ENCODE measurements around the gene ASB5.

- PRO-cap = unidirectional peak, plus-strand start at chr4:169619960
- RAMPAGE, long total RNA, 4 experiments = no peak in any of the 4 experiments
These were observed 750 bp upstream of the CLCN3 start for GRCh38 chr4:169619367-169620288.

- PRO-cap = no peak
- RAMPAGE, long total RNA, 4 experiments = no peak in any of the 4 experiments
These were observed 849 bp upstream of the MFAP3L start for GRCh38 chr4:170026747-170027740.

- PRO-cap = no peak
- RAMPAGE, long total RNA, 4 experiments = no peak in any of the 4 experiments
These were observed 13.6 kb upstream of the MFAP3L start for GRCh38 chr4:170039864-170040186.

- PRO-cap = no peak
- RAMPAGE, long total RNA, 4 experiments = no peak in any of the 4 experiments
These were observed 698.8 kb upstream of the AADAT start for GRCh38 chr4:170788376-170789198.

DNA sequence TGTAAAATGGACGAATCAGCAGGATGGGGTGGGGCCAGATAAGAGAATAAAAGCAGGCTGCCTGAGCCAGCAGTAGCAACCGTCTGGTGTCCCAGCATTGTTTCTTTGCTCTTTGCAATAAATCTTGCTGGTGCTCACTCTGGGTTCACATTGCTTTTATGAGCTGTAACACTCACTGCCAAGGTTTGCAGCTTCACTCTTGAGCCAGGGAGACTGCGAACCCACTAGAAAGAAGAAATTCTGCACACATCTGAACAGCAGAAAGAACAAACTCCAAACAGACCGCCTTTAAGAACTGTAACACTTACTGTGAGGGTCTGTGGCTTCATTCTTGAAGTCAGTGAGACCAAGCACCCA lies 769.2 kb upstream of the GALNTL6 start:
- PRO-cap = no peak
- RAMPAGE, long total RNA, 4 experiments = no peak in any of the 4 experiments

GRCh38 chr4:171812323-171813148 lies 668 bp upstream of the GALNTL6 start:
- PRO-cap = no peak
- RAMPAGE, long total RNA, 4 experiments = no peak in any of the 4 experiments

- PRO-cap = no peak
- RAMPAGE, long total RNA, 4 experiments = no peak in any of the 4 experiments
These were observed 110.3 kb upstream of the GALNT7 start for GRCh38 chr4:173058362-173058650.

GRCh38 chr4:173169342-173170355 lies 1.0 kb downstream of the GALNT7 start:
- PRO-cap = bidirectional peak, plus-strand start at chr4:173169589, minus-strand start at chr4:173169484; bidirectional peak, plus-strand start at chr4:173169764, minus-strand start at chr4:173169661; unidirectional peak, minus-strand start at chr4:173169952; unidirectional peak, minus-strand start at chr4:173169995; unidirectional peak, minus-strand start at chr4:173170025; unidirectional peak, minus-strand start at chr4:173170128
- RAMPAGE, long total RNA, 4 experiments = no peak in any of the 4 experiments

- PRO-cap = no peak
- RAMPAGE, long total RNA, 4 experiments = no peak in any of the 4 experiments
These were observed 78.7 kb downstream of the GALNT7 start for GRCh38 chr4:173247233-173247790.

GRCh38 chr4:173415935-173416646 lies 17.2 kb upstream of the SCRG1 start:
- PRO-cap = bidirectional peak, plus-strand start at chr4:173416457, minus-strand start at chr4:173416434
- RAMPAGE, long total RNA, 4 experiments = start-site peak on the plus strand in 1 of 4 experiments, at chr4:173416528-173416701 at its widest, 5 reads per replicate

- PRO-cap = bidirectional peak, plus-strand start at chr4:173522329, minus-strand start at chr4:173522263; bidirectional peak, plus-strand start at chr4:173522884, minus-strand start at chr4:173522779; bidirectional peak, plus-strand start at chr4:173523012, minus-strand start at chr4:173523029
- RAMPAGE, long total RNA, 4 experiments = no peak in any of the 4 experiments
These were observed 7.6 kb downstream of the HAND2 start for GRCh38 chr4:173522133-173523071.

- PRO-cap = bidirectional peak, plus-strand start at chr4:173525679, minus-strand start at chr4:173525506
- RAMPAGE, long total RNA, 4 experiments = no peak in any of the 4 experiments
These were observed 4.8 kb downstream of the HAND2 start for GRCh38 chr4:173525192-173525745.

- PRO-cap = no peak
- RAMPAGE, long total RNA, 4 experiments = no peak in any of the 4 experiments
These were observed 8.8 kb upstream of the HAND2 start for GRCh38 chr4:173538525-173539616.

GRCh38 chr4:173947565-173948028 lies 335.9 kb downstream of the FBXO8 start:
- PRO-cap = no peak
- RAMPAGE, long total RNA, 4 experiments = no peak in any of the 4 experiments

- PRO-cap = unidirectional peak, plus-strand start at chr4:174136063
- RAMPAGE, long total RNA, 4 experiments = no peak in any of the 4 experiments
These were observed 147.7 kb downstream of the FBXO8 start for GRCh38 chr4:174135767-174136248.

GRCh38 chr4:174318267-174318848 lies 34.6 kb downstream of the CEP44 start:
- PRO-cap = no peak
- RAMPAGE, long total RNA, 4 experiments = no peak in any of the 4 experiments

- PRO-cap = no peak
- RAMPAGE, long total RNA, 4 experiments = no peak in any of the 4 experiments
These were observed 984 bp downstream of the GPM6A start for GRCh38 chr4:175811081-175811478.

DNA sequence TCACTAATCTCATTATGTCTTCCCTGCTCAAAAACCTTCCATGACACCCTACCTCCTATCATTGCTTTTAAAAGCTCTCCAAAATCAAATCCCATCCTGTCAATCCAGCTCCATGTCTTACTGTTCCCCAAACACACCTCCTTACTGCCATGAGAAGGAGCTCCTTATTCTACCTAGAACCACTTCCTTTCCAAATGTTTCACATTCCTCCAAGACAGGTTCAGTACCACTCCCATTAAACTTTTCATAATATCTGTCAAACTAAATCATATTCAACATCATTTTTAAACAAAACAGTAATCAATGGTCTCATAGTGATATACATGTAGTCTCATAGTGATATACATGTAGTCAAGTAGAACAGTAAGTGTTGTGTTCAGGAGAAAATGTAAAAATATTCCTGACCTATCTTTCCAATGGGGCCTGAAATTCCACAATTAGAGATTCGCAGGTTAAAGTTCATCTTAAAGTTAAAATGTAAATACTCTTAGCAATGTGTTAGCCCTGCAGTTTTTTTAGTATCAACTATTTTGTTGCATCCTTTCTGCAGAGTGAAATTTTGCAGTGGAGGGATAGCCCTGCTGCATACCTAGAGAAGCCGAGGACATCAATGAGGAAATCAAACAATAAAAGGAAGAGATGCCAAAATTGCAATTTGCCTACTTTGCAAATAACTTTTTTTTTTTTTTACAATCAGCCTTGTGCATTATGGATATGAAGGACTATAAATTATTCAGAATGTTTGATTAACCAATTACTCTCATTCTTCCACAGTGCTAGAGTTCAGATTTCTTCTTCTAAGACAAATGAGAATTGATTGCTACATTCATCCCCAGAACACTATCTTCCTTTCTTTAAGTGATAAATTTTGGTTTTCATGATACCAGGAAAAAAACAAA lies 66.5 kb upstream of the WDR17 start:
- PRO-cap = no peak
- RAMPAGE, long total RNA, 4 experiments = no peak in any of the 4 experiments

- PRO-cap = unidirectional peak, minus-strand start at chr4:176269159; unidirectional peak, minus-strand start at chr4:176269222
- RAMPAGE, long total RNA, 4 experiments = start-site peak on the minus strand in 3 of 4 experiments, at chr4:176269112-176269222 at its widest, 66 to 908 reads per replicate
These were observed at the start of gene ASB5 for GRCh38 chr4:176268855-176269490. Gene ASB5 (minus strand): TSS chr4:176269222.

- PRO-cap = no peak
- RAMPAGE, long total RNA, 4 experiments = no peak in any of the 4 experiments
These were observed 7.2 kb downstream of the SPCS3 start for GRCh38 chr4:176327081-176327295.

All from gastroesophageal sphincter (tissue), 4 donors.